Ishikawa (cell line): ENCODE measurements around the genes TGM4, SACM1L and CCR9.

- RRBS: 90% methylated on average over 16 of the region's 45 CpGs
Observed at GRCh38 chr3:44685280-44685992, 27.0 kb upstream of the ZNF502 start.

DNA sequence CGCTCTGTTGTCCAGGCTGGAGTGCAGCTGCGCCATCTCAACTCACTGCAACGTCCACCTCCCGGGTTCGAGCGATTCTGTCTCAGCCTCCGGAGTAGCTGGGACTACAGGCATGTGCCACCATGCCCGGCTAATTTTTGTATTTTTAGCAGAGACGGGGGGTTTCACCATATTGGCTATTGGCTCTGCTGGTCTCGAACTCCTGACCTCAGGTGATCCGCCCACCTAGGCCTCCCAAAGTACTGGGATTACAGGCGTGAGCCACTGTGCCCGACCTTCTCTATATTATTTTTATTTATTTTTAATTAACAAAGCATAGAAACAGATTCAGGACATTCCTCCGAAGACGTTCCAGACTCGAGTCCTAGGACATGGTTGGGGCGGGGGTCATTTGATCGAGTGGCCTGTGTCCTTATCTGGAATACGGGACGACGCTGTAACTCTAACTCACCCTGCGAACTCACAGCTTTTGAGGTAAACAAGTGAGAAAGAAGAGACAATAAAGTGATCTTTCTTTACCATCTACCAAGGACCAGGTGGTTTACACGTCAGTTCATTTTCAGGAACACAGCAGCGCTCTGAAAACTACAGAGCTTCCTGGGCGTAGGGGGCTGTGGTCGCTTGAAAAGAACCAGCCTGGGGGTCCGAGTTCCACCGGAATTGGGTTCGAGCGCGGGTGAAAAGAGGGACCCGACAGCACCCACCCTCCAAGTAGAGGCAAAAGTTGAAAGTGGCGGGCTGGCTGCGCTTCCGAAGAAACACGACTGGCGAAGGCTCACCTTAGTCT, 510 bp downstream of the KIAA1143 start:
- RRBS: no CpG with 5 or more reads among the region's 37 CpGs

GRCh38 chr3:44874375-44874838, at the start of gene TGM4:
Gene TGM4, plus strand, starts transcription at chr3:44874608.
- RRBS: no CpG with 5 or more reads among the region's 6 CpGs

- RRBS: no CpG with 5 or more reads among the region's 5 CpGs
Observed at GRCh38 chr3:44885495-44885842, 11.1 kb downstream of the TGM4 start.

GRCh38 chr3:45035512-45036521, 9.7 kb downstream of the CLEC3B start:
- RRBS: 41% methylated on average over 4 of the region's 66 CpGs

GRCh38 chr3:45199879-45200530, 26.1 kb downstream of the TMEM158 start:
- RRBS: no CpG with 5 or more reads among the region's 8 CpGs

DNA sequence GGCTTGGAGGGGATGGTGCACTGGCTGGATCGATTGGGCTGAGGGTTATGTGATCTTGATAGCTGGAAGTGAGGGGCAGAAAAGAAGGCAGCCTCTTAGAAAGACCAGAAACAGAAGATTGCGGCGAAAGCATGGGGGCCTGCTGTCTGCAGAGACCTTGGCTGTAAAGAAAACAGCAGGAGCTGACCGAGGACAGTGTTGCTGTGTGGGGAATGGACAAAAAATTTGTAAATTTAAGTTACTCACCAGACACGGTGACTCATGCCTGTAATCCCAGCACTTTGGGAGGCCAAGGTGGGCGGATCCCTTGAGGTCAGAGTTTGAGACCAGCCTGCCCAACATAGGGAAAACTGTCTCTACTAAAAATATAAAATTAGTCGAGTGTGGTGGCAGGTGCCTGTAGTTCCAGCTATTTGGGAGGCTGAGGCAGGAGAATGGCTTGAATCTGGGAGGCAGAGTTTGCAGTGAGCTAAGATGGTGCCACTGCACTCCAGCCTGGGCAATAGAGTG, 7.1 kb downstream of the TMEM158 start:
- RRBS: no CpG with 5 or more reads among the region's 7 CpGs

DNA sequence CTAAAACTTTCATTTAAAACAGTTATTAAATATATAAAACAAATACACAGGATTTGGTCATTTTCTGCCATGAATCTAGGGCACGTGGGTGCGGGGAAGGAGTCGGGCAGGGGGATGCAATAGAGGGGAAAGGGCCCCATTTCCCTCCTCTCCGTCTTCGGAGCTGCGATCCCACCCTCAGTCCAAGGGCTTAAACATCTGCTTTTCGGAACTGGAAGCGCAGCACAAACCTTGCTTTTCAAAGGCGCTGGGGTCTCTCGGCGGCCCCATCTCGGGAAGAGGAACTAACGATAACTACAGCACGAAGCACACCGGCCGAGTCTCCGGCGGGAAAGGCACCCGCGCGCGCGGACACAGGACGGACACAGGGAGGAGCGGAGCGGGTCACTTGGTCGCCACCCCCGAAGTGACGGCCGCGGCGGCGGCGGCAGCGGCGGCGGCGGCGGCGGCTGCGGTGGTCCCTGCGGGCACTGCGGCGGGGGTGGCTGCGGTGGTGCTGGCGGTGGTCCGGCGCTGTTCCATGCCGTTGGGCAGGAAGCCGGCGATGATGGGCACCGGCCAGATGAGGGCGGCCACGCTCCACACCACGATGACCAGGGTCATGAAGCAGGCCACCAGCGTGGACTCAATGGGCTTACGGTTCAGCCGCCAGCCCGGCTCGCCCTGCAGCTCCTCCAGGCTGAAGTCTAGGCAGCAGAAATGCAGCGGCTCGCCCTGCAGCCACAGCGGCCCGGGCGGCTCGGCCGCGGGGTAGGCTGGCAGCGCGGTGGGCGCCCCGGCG, 1.2 kb downstream of the TMEM158 start:
- RRBS: 2% methylated on average over 20 of the region's 73 CpGs

DNA sequence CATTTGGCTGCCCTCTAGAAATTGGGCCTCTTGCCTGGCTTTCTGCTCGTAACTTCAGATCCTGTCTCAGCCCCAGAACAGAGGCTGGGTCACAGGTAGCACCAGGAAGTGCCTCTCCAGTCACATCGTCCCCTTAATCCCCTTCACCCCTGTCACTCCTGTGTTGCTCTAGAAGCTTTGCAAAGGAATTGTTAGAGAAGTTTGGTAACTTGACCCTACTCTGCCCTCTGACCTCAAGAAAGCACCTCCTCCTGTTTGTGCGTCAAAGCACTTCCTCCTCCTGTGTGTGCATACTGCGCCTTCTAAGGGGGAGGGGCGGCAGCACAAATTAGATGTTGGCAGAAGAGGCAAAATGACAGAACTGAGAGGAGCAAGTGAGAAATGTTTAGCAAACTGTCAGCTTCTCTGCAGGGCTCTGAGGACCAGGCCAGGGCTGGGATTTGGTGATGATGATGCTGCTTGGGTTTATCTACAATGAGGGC, 76.1 kb downstream of the LARS2 start:
- RRBS: no CpG with 5 or more reads among the region's 5 CpGs

DNA sequence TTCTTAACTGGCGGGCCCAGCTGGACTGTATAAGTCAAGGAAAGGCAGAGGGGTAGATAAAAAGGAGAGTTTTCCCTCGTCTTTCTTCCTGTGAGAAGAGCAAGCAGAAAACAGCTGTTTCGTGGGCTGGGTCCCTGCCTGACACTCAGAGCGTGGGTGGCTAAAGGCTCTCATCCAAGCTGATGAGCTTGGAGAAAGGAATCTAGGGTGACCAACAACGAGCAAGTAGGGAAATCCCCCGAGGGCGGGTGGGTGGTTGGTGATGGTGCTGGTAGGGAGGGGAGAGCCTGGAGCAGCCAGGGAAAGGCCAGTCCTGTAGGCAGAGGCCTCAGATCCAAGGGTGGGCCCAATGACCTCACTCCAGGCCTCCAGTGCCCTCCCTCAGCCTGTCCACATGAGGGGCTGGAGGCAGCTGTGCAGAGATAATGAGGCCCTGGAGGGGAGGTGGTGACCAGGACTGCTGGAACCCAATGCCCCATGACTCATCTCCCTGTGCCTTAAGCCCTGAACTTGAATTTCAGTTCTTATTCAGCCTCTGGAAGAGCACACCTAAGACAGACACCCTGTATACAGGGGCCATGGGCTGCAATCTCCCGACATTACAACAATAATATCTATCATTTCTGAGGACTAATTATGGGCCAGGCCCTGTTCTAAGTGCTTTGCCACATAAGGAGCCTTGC, 43.0 kb upstream of the LIMD1 start:
- RRBS: no CpG with 5 or more reads among the region's 8 CpGs

DNA sequence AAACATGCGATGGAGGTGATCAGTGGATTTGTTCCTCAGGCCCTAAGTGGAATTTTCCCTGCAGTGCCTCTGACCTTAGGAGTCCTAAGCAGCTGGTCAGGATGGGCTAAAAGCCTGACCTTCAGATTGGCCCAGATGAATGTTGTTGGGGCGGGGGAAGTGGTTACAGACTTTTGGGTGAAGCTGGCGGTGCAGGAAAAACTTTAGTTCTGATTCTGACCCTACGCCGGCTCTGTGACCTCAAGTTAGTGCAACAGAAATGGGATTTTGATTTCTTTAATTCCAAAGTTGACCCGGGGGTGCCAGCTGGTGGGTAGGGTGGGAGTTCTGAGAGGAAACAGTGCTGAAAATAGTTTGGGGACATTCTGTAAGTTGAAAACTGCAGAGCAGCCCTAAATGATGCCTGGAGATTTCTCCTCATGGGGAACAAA, 34.7 kb upstream of the LIMD1 start:
- RRBS: no CpG with 5 or more reads among the region's 6 CpGs

DNA sequence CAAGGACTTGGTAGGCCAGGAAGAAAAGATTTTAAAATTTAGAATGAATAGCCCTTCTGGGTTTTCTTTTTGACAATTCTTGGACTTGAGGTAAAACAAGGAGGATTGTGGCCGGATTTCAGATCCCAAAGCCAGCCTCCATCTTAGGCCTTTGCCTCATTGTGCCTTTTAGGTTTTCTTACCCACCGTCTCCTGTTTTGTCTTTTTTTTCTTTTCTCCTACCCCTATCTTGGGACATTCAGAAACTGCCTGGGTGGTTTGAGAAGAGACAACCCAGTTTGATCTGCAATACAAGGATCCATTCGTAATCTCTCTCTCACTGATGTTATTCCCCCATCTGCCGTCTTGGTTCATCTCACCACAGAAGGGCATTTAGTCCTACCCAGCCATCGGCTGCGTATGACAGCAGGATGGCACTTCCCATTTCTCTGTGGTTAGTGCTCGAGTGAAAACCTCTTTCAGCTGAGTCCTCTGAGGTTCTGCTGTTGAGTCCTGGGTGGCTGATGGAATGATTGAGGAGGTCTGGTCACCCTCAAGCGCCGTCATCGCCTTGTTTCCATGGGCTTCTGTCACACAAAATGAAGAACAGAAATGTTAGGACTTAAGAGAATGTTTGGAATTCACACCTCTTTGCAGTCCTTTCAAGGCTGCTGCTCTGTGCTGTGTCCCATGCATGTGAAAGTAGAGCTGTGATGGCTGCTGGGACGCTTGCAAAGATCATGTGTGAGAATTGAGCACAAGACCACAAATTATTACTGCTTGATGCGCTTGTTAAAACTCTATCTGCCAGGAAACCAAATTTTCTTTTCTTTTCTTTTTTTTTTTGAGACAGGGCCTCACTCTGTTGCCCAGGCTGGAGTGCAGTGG, 9.5 kb upstream of the SACM1L start:
- RRBS: no CpG with 5 or more reads among the region's 12 CpGs

GRCh38 chr3:45688994-45689653, at the start of gene SACM1L:
Gene SACM1L, plus strand, starts transcription at chr3:45689396.
- RRBS: 2% methylated on average over 9 of the region's 66 CpGs

DNA sequence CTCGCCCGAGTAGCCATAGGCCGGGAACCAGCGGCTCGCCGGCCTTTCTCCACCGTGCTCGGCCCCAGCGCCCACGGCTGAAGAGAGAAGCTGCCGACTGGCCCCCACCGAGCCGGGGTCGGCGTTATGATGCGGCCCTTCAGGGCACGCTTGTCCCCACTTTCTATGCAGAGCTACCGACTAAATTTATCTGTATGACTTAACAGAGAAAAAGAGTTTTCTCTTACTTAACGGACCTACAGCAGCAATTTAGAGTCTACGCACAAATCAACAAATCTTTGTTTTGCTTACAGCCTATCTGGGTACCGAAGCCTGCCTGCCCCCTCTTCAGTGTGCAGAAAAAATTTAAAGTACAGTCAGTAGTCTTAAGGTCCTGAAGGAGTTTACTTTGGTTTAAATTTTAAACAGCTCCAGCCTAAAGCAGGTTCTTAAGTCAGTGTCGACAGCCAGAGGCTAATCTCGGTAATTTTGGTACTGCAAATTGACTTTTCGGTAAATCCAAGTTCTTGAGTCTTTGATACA, 519 bp downstream of the SACM1L start:
- RRBS: 2% methylated on average over 10 of the region's 24 CpGs

DNA sequence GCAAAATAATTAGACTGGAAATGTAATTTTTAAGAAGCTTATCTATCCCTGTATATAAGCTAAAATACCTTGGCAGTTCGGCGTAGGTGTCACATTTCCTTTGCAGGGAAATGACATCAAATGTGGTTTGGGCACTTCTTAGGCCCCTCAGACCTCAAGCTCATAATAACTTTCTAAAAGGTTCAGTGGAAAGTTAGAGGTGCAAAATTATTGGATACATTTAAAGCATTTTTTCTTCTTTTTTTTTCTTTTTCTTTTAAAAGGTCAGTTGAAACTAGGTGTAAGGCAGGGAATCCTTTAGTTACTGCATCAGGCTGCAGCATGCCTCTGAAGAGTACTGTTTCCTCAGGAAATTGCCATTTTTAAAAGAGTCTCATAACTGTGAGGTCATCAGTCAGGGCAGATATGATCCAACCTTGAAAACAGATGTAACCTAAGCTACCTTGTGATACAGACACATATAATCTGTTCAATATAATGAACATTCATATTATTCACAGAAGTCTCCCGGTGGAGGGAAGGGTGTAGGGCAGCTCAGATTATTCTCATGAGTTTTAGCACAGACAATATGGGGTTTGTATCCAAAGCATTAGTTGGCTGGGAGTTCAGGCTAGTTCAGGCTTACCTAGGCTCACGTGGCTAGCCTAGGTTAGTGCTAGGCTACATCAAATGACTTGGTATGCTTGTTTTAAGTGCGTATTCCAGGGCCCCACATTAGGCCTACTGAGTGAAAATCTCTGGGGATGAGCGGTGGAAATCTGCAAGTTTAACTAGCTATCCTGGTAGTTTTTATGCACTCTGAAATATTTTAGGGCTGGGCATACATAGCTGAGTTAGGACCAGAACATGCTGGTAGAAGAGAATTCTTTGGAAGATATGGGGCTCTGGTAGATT, 5.0 kb downstream of the SACM1L start:
- RRBS: no CpG with 5 or more reads among the region's 6 CpGs

DNA sequence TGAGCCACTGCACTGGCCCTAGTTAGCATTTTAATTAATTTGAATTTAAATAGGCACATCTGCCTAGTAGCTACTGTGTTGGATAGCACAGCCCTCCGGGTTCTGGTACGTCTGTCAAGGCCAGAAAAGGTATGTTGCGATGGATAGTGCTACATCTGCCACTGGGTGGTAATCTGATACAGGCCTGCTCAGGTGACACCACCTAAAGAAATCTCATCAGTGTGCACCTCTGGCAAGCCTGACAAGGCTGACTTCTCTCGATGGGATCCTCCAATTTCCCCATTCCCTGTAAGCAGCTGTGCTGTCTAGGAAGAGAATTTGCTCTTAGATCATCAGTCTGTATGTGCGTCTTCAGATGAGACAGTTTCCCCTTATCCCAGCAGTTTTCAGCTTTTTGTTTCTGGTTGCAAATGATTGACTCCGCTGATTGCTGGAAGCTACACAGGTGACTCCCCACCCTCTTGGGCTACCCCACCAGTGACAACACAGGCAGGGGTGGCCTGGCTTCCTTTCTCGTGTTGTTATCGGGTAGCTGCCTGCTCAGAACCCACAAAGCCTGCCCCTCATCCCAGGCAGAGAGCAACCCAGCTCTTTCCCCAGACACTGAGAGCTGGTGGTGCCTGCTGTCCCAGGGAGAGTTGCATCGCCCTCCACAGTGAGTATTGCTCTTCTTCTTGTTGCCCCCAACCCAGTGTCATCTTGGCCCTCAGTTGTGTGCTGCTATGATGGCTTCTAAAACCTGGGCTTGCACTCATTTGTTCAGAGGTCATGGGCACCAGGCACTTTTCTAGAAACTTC, at the start of gene CCR9:
CCR9 (plus strand) TSS at position 543 of the 798 bp plus-strand sequence.
- RRBS: no CpG with 5 or more reads among the region's 9 CpGs

DNA sequence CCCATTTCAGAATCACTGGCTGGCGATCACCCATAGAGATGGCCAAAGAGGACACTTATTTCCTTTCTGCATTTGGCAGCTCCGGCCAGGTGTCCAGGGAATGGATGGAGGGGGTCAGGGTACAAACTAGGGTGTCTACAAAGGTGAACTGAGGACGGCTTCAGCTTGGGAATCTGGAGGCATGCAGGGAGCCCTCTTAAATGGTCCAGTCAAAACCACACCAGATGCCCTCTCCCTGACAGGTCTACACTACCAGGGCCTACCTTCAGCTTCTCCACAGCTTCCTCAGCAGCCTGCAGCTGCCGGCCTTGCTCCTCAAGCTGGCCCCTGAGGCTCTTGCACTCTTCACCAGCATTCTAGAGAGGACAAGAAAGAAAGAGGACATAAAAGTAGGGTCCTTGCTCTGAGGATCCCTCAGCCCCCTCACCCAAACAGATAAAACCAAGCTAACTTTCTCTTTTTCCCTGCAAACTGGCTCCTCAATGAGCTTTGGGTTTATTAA, 21.6 kb downstream of the CXCR6 start:
- RRBS: no CpG with 5 or more reads among the region's 4 CpGs

- RRBS: no CpG with 5 or more reads among the region's 2 CpGs
Observed at GRCh38 chr3:45992157-45992871, 3.3 kb downstream of the FYCO1 start.

DNA sequence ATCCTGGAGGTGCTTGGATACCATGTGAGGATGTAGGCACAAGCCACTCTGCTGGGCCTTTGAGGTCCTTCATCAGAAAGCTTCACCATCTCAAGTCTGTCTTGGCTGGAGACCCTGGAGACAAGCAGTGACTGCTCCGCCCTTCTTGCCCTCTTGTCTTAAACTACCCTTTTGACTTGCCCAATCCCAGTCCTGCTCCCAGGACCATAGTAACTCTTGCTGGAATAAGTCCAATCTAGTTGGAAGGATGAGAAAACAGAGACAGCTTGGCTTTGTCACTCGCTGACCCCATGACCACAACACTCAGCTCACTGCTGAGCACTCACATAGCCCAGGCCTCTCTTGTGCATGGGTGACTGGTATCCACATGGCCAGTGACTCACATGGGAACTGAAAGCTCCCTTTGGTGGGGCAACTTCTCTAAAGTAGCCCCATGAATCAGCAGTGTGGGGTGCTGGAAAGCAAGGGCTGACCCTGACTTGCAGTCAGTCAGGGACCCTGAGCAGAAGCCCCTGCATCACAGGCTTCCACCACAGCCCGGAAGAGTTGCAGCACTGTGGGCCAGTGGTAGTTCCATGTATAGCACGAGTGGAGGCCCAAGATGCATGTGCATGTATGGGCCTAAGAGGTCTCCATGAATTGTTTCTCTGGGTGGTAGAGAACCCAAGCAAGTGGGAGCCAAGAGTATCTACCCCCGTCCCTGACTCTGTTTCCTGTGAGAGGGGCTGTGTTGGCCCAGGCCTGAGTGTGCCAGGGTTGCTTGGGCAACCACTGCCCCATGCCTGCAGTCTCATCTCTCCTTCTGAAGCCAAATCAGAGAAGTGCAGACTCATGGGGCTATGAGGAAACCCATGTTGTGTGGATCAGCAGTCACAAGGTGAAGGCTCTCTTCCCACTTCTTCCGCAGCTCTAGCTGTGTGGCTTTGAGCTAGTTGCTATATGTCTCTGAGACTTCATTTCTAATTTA, 62.1 kb upstream of the XCR1 start:
- RRBS: no CpG with 5 or more reads among the region's 6 CpGs